ENCODE data around the gene PGM5.

DNA sequence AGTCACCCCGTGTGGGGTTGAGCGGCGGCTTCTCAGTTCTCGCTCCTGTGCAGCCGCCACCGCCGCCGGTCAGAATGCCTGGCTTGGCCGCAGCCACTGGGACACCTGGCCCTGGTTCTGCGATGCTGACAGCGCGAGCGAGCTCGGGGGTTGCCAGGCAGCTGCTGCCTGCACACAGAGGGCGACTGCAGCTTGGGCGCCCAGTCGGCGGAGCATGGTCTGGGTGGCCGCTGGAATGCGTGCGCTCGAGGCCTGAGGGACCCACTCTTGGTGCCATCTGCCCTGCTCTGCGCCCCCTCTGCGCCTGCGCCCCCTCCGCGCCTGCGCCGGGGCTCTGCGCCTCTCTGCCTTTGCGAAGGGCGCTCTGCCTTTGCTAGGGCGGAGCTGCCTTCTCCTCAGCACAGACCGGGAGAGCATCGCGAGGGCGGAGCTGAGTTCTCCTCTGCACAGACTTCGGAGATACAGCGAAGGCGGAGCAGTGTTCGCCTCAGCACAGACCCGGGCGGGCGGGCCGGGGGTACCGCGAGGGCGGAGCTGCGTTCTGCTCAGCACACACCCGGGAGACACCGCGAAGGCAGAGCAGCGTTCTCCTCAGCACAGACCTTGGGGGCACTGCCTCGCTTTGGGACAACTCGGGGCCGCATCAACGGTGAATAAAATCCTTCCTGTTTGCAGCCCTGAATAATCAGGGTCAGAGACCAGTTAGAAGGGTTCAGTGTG is 84.8 kb upstream of the ZNG1F start:
- RRBS: no CpG with 5 or more reads among the region's 57 CpGs

DNA sequence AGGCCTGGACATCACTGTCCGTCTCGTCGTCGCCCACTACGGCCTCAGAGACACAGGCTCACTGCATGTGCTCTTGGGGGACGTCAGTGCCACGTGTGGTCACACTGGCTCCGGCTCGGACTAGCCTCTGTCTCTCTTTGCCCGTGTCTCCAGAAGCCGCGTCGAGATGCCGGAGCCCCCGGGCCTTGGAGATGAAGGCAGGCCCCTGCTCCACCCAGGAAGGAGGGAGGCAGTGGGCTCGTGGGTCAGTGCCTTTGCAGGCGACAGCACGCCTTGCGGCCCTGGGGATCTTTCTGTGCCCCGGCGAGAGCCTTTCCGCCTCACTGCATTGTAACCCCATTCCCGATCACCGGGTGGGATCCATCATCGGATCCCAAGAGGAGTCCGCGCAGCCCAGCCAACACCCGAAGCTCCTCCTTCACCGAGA is 169.1 kb upstream of the ZNG1F start:
- RRBS: no CpG with 5 or more reads among the region's 29 CpGs

- RRBS: no CpG with 5 or more reads among the region's 1 CpG
These were observed 456.1 kb downstream of the CNTNAP3B start for GRCh38 chr9:41673224-41673466.

DNA sequence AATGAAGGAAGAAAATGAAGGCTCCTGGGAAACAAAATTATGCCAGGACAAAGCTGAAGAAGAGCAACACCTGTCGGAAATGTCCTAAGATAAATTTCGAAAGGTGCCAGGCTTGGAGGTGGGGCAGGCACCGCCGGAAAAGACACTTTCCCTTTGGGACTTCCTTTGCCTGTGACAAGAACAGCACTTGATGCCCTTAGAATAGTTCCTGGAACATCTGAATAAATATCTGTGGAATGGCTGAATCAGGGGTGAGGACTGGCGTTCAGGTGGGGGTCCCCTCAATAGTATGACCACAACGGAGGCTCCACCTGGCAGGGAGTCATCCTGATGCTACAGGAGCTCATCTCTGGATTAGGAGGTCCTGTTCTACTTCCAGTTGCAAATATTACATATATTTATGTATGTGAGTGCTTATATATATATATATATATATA is 608.6 kb downstream of the SPATA31A6 start:
- RRBS: no CpG with 5 or more reads among the region's 6 CpGs

GRCh38 chr9:61555059-61555345 is 365.2 kb downstream of the SPATA31A7 start:
- RRBS: no CpG with 5 or more reads among the region's 9 CpGs

GRCh38 chr9:62802363-62802981 is 1612.6 kb downstream of the SPATA31A7 start:
- RRBS: 3% methylated on average over 12 of the region's 42 CpGs

GRCh38 chr9:63399775-63400844 is 1884.9 kb downstream of the FOXD4L5 start:
- RRBS: no CpG with 5 or more reads among the region's 3 CpGs

GRCh38 chr9:63708778-63709186 is 1576.2 kb downstream of the FOXD4L5 start:
- RRBS: no CpG with 5 or more reads among the region's 24 CpGs

DNA sequence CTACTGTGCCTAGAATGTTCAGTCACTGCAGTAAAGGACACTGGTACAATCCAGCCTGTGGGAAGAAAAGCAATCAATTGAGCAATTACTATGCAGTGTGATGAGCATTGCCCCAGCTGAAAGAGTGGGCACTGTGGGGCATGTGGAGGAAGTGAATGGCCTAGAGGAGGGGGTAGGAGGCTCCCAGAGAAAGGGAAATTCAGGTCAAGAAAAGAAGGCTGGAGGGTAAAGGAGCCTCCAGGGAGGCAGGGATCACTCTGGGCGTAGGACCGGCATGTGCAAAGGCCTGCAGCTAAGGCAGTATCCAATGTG is 651.0 kb downstream of the FOXD4L5 start:
- RRBS: no CpG with 5 or more reads among the region's 2 CpGs

DNA sequence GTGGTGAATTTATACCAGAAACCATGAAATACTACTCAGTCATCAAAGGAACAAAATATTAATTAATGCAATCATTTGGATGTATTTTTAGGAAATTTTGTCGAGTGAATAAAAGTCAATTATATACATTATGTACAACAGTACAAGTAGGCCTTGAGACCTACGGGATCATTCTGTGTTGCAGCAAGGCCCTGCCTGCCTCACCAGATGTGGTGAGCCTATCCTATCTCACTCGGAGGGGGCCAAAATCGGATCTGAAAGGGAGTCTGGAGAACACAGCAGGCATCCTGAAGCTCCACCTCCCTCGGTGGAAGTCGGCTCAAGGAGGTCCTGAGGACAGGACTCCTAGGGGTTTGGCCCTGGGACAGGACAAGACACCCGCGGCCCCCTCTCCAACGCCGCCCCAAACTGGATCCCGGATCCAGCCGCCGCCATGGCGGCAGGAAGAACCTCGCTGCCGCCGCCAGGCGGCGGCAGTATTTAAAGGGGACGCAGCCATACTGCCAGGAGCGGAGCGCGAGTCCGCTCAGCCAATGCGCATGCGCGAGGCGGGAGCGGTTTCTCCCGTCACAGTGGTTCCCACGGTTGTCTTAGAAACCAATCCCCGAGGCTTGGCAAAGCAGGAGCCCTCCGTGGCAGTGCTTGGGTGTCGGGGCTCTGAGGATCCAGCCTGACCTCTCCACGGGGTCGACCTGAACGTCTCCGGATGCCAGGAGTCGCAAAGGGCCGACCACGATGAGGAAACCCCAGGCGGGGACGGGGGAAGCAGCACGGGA is 97.8 kb upstream of the FOXD4L5 start:
- RRBS: no CpG with 5 or more reads among the region's 44 CpGs

GRCh38 chr9:65386238-65386621 is 101.2 kb upstream of the FOXD4L5 start:
- RRBS: no CpG with 5 or more reads among the region's 16 CpGs

- RRBS: 4% methylated on average over 5 of the region's 74 CpGs
These were observed at the start of gene PGM5 for GRCh38 chr9:68356481-68357301. Gene PGM5, plus strand, starts transcription at chr9:68356611.

DNA sequence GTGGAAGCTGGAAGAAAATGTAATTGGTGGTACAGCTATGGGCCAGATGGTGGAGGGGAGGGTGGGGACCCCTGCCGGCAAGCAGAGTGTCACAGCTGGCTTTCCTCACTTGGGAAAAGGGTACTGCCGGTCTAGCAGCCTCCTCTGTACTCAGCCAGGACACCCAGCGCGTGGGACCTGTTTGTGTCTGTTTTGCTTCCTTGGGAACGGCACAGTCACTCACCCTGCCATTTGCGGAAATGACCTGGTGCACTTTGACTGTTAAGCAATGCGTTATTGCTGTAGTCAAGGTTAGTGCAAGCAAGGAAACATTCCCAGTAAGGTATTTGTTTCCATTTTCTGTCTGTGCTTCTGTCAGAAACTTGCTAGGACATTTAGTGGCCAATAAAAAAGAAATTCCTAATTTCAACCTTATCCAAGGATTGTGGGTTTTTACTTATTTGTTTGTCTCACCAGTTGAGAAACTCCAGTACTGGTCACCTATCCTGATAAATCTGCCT is 10.0 kb downstream of the TMEM252 start:
- RRBS: 0% methylated on average over 1 of the region's 7 CpGs

DNA sequence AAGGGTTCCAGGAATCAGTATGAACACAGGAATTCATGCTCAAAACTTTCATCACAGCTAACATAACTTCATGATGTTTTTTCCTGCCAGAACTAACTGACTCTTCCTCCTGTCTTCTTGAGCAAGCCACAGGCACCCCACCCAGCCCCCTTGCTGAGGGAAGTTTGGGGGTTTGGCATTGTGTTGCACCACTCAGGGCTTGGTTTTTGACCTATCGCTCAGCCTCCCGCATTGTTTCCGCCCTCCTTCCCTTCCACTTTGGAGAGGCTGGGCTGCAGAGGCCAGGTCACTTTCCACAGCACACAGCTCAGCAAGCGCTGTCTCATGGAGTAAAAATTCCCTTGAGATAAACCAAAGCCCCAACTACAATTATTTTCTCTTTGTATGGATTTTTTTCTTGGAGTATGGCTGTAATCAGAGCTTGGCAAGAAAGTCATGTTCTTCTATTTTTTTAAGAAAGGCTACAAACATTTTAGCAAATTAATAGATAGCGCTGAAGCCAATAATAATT is 19.9 kb upstream of the TMEM252 start:
- RRBS: no CpG with 5 or more reads among the region's 5 CpGs

DNA sequence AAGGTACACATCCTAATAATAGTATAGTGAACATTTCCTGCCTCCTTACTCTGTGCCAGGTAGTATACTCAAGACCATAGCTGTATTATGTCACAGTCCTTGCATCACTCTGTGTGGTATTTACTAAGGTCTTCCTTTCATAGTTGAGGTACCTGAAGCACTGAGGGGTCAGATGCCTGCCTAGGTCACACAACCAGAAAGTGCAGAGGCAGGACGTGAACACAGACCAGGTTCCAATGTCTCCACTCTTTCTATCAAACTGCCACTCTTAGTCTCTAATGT is 64.3 kb upstream of the PIP5K1B start:
- RRBS: no CpG with 5 or more reads among the region's 1 CpG

GRCh38 chr9:68714951-68715513 is 10.0 kb downstream of the PIP5K1B start:
- RRBS: no CpG with 5 or more reads among the region's 5 CpGs

- RRBS: no CpG with 5 or more reads among the region's 2 CpGs
These were observed 19.5 kb downstream of the PABIR1 start for GRCh38 chr9:68799319-68799784.

DNA sequence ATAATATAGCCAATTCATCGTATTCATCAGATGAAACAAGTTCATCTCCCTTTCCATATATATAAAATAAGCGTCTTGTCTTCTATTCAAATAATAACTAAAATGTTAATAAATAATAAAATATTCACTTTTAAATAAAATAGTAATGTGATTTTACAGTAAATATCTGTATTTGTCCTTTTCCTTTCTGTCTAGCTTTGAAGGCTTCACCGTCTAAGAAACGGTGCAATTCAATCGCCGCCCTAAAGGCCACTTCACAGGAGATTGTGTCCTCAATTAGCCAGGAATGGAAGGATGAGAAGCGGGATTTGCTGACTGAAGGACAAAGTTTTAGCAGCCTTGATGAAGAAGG is 79.2 kb downstream of the PRKACG start:
- RRBS: no CpG with 5 or more reads among the region's 7 CpGs

DNA sequence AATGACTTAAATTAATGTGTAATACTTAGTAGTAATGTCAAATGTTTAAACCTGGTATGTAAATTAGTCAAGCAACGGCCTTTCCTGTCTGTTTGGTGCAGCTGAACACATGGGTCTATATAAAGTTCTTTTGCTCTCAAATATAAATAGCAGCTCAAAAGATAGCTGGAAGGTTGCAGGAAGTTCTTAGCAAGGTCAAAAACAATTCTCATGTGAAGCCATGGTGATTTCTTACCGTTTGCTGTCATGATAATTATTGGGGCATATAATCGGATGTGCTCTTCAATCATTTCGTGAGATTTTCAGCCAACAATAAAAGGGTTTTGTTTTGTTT is 71.8 kb downstream of the PRKACG start:
- RRBS: no CpG with 5 or more reads among the region's 4 CpGs

- RRBS: no CpG with 5 or more reads among the region's 4 CpGs
These were observed 10.7 kb upstream of the PRKACG start for GRCh38 chr9:69024617-69025065.

Data from skeletal muscle cell (primary cell).